ENCODE measurements around the genes TWIST1, TMEM196 and CDCA7L.

GRCh38 chr7:18928486-18928864, 189.0 kb downstream of the TWIST1 start:
- PRO-cap = no peak
- RRBS, 2 experiments = no CpG with 5 or more reads among the region's 1 CpG

- PRO-cap = no peak
- RRBS, 2 experiments = 95 to 97% methylated on average over 5 of the region's 40 CpGs
Observed at GRCh38 chr7:19112115-19112755, 5.2 kb downstream of the TWIST1 start.

DNA sequence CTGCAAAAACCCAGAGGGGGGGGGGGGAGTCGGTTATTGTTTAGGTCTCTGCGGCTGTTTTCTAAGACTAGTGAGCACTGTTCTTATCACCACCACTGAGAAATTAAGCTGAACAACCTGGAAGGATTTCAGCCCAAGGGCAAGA, 1.4 kb downstream of the TWIST1 start:
- PRO-cap = bidirectional peak, plus-strand start outside the sequence, minus-strand start at position 110 of the sequence
- RRBS, 2 experiments = no CpG with 5 or more reads among the region's 2 CpGs

GRCh38 chr7:19117160-19118078, at the start of gene TWIST1:
Gene TWIST1 (minus strand): TSS chr7:19117636.
- PRO-cap = bidirectional peak, plus-strand start at chr7:19117220, minus-strand start at chr7:19117225; bidirectional peak, plus-strand start at chr7:19117422, minus-strand start at chr7:19117409; bidirectional peak, plus-strand start at chr7:19117826, minus-strand start at chr7:19117636; unidirectional peak, minus-strand start at chr7:19118000; unidirectional peak, minus-strand start at chr7:19118038
- RRBS, 2 experiments = 2 to 3% methylated on average over 46 of the region's 100 CpGs

DNA sequence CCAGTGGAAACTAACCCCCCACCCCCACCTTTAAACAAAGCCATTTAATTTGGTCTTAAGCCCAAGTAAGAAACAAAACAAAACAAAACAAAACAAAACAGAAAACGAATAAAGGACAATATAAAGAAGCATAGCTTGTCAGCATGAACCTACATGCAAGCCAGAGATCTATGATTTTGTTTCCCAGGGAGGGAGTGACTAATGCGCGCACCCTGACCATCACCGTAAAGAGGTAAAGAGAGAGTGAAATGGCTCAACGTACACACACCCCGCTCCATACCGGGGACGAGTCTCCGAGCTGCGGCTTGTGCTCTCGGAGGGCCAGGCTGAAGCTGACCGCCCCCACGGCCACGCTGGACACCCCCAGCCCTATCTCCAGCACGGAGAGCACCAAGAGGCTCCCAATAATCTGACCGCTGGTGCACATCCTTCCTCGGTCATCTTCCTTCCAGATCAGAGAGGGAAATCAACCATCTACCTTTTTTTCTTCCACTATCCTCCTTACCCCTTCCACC, 1.1 kb downstream of the TMEM196 start:
- PRO-cap = unidirectional peak, plus-strand start at position 277 of the sequence
- RRBS, 2 experiments = no CpG with 5 or more reads among the region's 17 CpGs

GRCh38 chr7:19772785-19774060, at the start of gene TMEM196:
Gene TMEM196 (minus strand): TSS chr7:19773617.
- PRO-cap = no peak
- RRBS, 2 experiments = no CpG with 5 or more reads among the region's 57 CpGs

- PRO-cap = no peak
- RRBS, 2 experiments = no CpG with 5 or more reads among the region's 7 CpGs
Observed at GRCh38 chr7:20122032-20122607, 95.1 kb downstream of the MACC1 start.

- PRO-cap = no peak
- RRBS, 2 experiments = no CpG with 5 or more reads among the region's 4 CpGs
Observed at GRCh38 chr7:20129842-20130500, 87.2 kb downstream of the MACC1 start.

DNA sequence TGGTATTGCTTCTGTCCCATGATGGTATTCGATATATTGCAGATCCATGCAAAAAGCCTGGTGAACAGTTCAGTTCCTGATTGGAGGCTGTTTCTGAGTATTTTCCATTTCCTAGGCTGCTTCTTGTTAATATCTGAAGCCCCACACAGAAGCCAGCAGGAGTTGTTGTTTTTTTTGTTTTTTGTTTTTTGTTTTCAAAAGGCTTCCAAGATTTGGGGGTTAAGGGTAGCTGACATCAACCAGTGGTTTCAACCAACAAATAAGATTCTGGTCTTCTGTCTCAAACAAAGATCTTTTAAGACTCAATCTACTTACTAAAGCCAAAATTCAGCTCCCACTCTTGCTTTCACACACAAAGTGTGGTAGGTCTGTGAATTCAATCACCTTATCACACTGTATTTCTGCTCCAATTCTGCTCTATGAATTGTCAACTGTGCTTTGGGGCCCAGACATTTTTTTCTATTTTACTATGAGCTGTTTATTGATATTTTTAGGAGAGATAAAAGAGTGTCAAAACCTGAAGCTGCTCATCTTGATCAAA, 37.6 kb downstream of the MACC1 start:
- PRO-cap = no peak
- RRBS, 2 experiments = no CpG with 5 or more reads among the region's 1 CpG

DNA sequence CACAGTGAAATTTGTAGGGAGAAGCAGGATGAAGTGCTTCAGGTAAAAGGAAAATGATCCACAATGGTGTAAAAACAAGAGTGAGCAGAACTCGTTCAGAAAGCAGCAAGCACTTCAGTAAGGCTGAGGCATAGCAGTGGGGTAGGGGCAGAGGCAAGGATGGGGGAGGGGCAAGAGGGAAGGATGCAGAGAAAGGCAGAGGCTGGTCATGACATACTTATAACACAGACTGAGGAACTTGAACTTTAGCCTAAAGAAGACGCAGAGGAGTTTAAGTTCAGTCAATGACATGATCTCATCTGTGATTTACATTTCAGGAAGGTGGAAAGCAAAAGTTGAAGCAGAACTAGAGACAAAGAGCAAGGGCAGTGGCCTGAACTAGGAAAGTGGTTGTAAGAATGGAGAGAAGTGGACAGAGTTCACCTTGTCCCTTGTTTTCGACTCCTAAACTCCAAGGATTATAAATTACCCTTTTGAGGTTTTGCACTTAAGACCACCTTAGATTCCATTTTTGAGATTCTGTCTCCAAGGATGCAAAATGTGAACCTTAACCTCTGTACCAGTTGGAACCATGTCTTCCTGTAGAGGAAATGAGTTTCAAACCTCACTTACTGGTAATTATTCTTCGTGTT, 15.8 kb downstream of the MACC1 start:
- PRO-cap = no peak
- RRBS, 2 experiments = no CpG with 5 or more reads among the region's 4 CpGs

- PRO-cap = no peak
- RRBS, 2 experiments = no CpG with 5 or more reads among the region's 8 CpGs
Observed at GRCh38 chr7:20340008-20340590, 9.4 kb downstream of the ITGB8 start.

- PRO-cap = no peak
- RRBS, 2 experiments = no CpG with 5 or more reads among the region's 2 CpGs
Observed at GRCh38 chr7:20348208-20348832, 17.6 kb downstream of the ITGB8 start.

DNA sequence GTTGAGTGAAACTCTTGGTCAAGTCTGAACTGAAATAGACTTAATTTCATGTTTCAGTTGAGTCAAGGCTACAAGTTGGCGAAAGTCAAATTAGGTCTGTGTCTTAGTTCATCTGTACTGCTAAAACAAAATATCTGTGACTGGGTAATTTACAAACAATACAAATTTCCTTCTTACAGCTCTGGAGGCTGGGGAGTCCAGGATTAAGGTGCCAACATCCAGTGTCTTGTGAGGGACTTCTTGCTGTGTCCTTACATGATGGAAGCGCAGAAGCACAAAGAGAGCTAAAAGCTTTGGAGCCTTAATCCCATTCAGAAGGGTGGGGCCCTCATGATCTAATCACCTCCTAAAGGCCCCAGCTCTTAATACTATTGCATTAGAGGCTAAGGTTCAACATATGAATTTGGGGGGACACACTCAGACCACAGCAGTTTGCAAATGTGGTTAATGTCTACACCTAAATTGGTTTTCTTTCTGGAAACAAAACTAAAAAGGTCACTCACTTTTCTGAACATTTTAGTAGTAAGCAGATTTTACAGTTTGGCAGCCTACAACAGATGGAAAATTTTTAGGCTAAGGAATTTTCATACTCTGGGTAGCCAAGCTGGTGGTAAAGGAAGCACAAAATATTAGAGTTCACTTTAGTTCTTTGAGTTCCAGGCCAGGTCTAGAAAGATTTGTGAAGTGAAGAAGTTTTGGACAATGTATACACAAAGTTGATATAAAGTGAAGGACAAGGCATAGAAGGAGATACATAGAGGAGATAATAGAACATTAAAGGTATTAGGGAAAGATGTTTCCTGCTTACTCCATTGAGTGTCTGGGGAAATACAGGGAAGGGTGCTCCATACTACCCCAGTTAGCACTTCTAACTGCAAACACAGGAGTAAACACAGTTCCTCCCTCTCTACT, 30.8 kb downstream of the ITGB8 start:
- PRO-cap = no peak
- RRBS, 2 experiments = no CpG with 5 or more reads among the region's 2 CpGs

GRCh38 chr7:20716881-20717180, 69.9 kb downstream of the SP8 start:
- PRO-cap = no peak
- RRBS, 2 experiments = no CpG with 5 or more reads among the region's 11 CpGs

- PRO-cap = no peak
- RRBS, 2 experiments = no CpG with 5 or more reads among the region's 13 CpGs
Observed at GRCh38 chr7:21146616-21147250, 281.1 kb upstream of the SP4 start.

- PRO-cap = no peak
- RRBS, 2 experiments = no CpG with 5 or more reads among the region's 2 CpGs
Observed at GRCh38 chr7:21251424-21251710, 176.5 kb upstream of the SP4 start.

DNA sequence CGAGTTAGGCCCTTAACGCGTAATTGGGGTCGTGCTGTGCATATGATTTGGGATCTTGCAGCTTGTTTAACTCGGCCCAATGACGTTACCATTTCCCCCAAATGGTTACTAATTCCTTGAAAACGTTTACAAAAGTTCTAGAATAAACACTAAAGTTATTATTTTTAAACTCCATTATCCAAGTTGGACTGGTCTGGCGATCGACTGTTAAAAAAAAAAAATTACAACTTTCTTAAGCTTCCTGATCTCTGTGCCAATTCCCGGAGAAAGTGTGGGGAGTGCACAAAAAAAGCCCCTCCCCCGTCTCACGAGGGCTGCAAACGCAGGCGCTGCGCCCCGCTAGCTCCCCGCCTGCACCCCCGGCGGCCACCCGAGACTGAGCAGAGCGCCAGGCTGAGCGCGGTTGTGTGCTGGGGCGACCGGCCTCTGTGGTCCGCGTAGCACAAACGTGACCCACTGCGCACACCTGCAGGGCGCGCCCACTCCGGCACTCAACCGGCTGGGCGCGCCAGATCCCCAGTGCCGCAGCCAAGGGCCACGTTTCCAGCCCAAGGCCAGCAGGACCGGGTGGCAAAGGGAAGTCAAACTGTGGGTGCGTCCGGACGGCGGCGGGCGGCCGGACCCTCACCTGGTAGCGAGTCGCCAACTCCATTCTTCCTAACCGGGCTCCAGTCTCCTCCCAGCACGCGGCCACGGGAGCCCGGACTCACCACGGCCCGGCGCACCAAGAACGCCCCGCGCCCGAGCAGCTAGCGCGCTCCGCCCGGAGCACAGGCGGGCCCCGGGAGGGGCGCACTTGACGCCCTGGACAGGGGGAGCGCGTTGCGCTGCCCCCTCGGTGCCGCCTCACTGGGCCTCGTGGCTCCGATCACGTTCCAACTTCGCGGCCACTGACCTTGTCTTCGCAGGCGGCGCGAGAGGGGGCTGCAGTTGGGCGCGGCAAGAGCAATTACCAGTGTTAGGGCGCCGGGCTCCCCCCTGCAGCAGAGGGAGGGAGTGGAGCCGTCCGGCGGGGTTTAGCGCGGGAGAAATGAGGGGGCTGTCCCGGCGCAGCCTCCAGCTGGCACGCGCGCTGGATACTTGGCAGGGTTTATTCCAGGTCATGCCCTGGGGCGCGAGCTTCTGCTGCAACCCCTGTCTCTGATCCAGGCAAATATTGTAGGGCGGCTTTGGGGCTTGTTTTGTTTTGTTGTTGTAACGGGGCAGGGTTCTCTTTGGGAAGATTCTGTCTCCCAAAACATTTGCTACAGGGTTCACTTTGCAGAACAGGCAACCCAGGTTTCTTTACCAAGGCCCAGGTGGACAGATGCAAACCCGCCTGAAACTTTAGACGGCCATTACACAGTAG, at the start of gene CDCA7L:
Gene CDCA7L, minus strand, starts transcription at position 747 of the 1,348 bp plus-strand sequence.
- PRO-cap = bidirectional peak, plus-strand start at position 511 of the sequence, minus-strand start at position 380 of the sequence; bidirectional peak, plus-strand start at position 1,059 of the sequence, minus-strand start at position 743 of the sequence
- RRBS, 2 experiments = 1 to 2% methylated on average over 45 to 48 of the region's 101 CpGs

DNA sequence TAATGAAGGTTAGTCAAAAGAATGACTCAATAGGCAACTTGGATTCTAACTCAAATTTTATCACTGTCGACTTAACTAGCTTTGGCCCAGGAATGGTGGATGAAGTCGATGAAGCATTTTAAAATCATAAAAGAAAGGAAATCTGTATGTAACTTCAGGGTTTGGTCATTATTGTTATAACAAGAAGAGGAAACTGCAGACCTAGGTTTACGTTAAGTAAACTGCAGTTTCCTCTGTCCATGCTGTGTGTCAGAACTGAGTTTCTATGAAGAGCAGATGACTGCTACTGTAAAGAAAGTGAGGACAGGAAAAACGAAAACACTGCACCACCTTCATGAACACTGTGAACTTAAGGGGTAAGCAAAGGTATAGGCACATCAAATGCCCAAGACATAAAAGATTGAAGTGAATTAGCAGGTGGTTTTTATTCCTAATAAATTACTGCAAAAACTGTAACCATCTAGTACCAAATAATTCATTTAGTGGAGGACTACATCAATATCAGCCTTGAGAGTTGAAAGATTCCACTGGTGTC, 139.8 kb downstream of the RAPGEF5 start:
- PRO-cap = no peak
- RRBS, 2 experiments = no CpG with 5 or more reads among the region's 4 CpGs

- PRO-cap = no peak
- RRBS, 2 experiments = no CpG with 5 or more reads among the region's 2 CpGs
Observed at GRCh38 chr7:22332375-22332830, 24.6 kb downstream of the RAPGEF5 start.

DNA sequence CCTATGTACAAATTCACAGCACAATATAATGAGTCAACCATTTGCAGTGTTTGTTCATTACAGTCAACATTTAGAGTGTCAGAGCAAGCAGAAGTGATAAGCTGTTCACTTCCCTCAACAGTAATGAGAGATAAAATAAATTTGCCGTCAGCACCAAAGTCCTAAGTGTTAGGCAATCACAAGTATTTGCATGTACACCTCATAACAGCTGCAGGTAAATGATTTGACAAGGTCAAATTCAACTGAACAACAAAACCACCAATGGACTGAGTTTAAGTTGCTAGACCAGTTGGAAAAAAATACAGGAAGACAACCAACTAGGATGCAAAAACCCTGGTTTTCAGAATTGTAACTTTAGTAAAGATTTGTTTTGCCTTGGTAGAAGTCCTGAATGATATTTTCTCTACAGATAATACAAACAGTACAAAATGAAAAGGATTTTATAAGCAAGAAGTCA, 10.5 kb downstream of the RAPGEF5 start:
- PRO-cap = no peak
- RRBS, 2 experiments = no CpG with 5 or more reads among the region's 1 CpG

Measured in HEK293 (cell line).